Colon Carcinoma Metastatic in the Brain (tissue), 2 donors: ENCODE measurements around a stretch of chr5.

- PRO-cap, 2 experiments: no peak in any of the 2 experiments
Observed at GRCh38 chr5:16411612-16412298, 53.8 kb downstream of the ZNF622 start.

GRCh38 chr5:16492287-16493289, 27.0 kb upstream of the ZNF622 start:
- PRO-cap, 2 experiments: no peak in any of the 2 experiments

- PRO-cap, 2 experiments: no peak in any of the 2 experiments
Observed at GRCh38 chr5:16589620-16590260, 27.1 kb downstream of the RETREG1 start.

DNA sequence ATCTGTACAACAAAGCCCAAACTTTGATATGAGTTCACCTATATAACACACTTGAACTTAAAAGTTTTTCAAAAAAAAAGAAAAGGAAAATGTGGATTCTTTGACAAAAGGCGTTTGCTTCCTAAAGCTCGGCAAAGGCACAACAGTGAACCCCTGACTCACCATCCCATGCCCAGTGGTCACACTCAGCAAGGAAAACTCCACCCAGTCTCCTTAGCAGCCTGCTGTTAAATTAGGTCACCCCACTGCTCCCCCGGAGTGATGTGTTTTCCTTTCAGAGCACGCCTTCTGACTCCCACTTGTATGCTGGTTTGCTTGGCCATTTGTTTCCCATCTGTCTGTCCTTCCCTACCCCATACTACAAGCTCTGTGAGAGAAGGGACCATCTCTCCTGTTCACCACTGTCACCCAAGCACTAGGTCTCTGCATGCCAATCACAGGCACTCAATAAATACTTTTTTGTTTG, 23.8 kb downstream of the RETREG1 start:
- PRO-cap, 2 experiments: no peak in any of the 2 experiments

DNA sequence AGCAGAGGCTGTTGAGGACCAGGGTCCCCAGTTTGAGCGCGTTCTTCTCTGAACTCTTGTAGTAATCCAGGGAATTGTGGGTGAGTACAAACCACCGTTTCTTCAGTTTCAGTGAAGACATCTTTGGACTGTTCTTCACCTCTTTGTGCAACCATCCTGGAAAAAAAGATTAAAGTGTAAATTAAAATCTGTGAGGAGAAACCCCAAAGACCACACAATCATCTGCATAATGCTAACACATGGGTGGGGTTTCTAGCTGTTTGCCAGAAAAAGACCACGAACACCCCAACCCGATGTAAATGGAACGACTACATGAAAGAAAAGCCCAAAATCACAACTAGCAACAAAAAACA, 64.5 kb upstream of the RETREG1 start:
- PRO-cap, 2 experiments: no peak in any of the 2 experiments

- PRO-cap, 2 experiments: no peak in any of the 2 experiments
Observed at GRCh38 chr5:16704324-16704878, 87.6 kb upstream of the RETREG1 start.

DNA sequence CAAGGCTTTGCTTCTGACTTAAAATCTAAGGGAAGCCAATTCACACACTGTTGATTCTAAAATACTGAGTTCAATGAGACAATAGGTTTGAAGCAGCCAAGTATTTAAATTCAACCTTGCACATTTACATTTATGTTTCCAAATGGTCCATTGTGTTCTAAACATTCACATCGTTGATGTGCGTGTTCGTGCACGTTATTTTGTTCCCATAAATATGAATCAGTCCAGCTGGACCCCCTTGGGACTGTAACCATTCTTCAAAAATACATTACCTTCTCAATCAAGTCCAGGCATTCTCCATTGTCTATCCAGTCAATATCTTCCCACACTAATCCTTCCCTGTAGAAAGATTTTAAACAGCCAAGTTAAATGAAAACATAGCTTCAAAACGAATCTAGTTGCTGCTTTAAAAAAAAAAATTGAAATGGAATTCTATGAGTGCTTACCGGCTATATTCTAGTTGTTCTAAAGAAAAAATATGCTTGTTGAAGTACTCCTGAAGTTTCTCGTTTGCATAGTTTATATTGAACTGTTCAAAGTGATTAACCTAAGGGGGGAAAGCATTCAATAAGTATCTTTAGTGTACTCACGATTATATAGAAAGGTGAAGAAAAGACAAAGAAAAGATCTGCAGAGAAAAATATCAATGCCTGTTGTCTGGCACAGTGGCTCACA, 146.5 kb upstream of the RETREG1 start:
- PRO-cap, 2 experiments: no peak in any of the 2 experiments

DNA sequence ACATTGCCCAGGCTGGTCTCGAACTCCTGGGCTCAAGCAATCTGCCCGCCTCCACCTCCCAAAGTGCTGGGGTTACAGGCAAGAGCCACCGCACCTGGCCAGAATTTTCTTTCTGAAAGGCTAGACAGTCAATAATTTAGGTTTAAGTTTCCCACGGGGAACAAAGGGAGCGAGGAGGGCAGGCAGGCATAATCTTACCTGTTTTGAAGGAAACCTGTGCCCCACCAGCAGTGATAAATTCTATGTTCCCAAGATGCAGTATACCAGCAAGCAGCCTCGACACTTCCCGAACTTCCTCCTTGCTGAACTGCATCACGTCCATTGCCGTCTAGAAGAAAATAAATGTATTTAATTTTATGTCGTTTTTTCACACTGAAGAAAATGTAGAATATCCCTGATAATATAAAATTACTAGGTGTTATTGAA, 152.1 kb upstream of the RETREG1 start:
- PRO-cap, 2 experiments: no peak in any of the 2 experiments

DNA sequence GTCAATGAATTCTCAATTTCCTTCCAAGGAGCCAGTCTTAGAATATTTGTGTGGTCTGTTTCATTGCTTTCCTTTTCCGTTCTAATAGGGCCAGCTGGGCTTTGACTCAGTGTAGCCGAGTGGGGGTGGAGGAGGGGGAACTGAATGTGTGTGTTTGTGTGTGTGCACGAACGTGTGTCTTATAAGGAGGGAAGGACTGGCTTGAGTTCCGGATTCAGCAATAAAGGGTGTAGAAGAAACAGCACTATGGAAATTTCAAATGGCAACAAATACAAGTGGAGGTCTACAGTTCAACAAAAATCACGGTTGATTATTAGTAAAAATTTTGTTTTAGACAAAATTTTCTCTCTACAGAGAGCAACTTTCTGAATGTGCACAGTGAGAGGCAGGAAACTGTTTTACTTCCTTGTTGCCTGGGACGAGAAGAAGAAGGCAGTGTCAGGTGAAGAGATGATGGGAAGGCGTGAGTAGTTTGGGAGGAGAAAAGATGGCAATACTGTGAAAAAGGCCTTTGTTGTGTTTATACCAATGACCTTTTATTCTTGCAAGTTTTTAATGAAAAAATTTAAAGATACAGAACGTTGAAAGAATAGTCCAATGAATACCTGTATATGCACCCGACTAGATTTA, 100.3 kb downstream of the BASP1 start:
- PRO-cap, 2 experiments: no peak in any of the 2 experiments

GRCh38 chr5:18745454-18746638, 1090.2 kb upstream of the H3Y1 start:
- PRO-cap, 2 experiments: no peak in any of the 2 experiments

DNA sequence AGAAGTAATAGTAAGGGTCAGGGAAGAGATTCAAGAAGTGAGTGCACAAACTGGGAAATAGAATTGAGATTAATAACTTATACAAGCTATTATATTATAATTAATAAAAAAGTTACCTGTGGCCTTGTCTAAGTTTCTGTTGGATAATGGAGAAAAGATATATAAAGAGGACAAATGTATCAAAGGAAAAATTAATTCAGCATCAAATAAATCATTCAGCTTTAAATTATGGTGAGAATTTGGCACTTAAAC, 321.3 kb downstream of the CDH18 start:
- PRO-cap, 2 experiments: peak in 1 of 2 experiments; most common plus-strand start position 108 of the sequence (in 1)

DNA sequence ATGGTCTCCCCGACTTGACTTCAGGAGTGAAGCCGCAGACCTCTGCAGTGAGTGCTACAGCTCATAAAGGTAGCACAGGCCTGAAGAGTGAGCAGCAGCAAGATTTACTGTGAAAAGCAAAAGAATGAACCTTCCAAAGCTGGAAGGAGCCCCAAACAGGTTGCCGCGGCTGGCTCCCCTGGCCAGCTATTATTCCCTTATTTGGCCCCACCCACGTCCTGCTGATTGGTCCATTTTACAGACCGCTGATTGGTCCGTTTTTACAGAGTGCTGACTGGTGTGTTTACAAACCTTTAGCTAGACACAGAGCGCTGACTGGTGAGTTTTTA, 624.9 kb upstream of the CDH18 start:
- PRO-cap, 2 experiments: no peak in any of the 2 experiments

- PRO-cap, 2 experiments: no peak in any of the 2 experiments
Observed at GRCh38 chr5:22212606-22213006, 640.5 kb downstream of the CDH12 start.

GRCh38 chr5:22714058-22714328, 139.2 kb downstream of the CDH12 start:
- PRO-cap, 2 experiments: no peak in any of the 2 experiments

DNA sequence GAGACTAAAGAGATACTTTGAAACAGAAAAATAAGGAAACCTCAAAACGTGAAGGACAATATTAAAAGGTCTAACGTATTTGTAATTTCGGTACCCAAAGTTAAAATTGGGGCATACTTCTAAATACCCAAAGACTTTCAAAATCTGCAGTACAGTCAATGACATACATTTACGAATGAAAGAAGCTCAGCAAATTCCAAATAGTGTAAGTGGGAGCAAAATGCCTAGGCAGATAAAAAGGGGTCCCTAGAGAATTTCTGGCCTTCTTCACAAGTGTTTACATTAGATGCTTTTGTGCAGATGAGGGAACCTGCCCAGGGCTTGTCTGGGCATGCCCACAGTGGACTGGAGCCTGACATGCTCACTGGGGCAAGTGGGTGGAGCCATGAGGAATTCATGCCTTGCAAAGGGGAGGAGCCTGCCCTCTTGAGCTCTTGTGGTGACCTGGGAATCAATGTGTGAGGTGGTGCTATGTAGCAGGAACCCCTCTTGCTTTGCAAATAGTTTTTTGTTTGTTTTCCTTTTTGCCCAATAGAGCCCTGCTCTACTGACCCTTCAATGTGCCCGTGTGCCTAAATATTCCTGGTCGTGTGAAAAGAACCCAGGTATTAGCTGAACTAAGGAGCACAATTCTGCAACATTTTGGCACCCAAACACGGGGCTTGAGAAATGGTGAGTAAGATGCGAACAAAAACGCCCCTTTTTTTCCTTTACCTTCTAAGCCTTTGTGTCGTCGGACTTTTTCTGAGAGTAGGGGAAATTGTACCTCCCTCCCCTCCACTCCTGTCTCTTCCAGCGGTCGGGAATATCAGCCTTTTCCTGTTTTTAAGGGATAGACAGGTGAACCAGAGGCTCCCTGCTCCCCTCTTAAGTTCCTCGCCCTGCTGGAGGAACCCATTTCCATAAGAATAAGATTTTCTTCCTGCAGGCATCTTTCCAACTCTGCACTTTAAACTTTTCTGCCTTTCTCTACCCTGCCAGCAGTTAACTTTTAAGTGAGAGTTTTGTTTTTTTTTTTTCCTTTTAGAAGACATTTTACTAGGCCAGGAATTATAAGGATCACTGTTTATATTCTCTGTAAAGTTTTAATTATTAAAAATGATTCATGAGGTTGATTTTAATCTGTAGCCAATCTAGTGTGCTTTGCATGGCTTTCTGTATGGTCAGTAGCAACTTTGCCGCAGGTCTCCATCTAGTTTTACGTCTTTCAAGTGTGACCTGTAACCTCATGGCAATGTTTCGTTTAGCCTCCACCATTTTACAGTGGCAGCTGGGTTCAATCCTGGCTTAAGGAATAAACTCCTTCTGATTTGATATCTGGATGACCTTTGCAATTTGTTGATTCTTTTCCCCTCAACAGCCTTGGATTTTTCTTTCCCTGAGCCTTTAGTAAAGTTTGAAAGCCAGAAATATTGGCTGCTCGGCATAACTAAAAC, 434.0 kb upstream of the CDH9 start:
- PRO-cap, 2 experiments: peak in 1 of 2 experiments; most common plus-strand start position 450 of the sequence (in 1)

DNA sequence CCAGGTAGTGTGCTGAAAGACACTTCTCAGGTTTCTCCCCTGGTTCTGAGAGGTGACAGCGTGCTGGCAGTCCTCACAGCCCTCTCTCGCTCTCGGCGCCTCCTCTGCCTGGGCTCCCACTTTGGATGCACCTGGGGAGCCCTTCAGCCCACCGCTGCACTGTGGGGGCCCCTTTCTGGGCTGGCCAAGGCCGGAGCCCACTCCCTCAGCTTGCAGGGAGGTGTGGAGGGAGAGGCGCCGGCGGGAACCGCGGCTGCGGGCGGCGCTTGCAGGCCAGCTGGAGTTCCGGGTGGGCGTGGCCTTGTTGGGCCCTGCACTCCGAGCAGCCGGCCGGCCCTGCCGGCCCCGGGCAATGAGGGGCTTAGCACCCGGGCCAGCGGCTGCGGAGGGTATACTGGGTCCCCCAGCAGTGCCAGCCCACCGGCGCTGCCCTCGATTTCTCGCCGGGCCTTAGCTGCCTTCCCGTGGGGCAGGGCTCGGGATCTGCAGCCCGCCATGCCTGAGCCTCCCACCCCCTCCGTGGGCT, 704.9 kb upstream of the CDH9 start:
- PRO-cap, 2 experiments: no peak in any of the 2 experiments

DNA sequence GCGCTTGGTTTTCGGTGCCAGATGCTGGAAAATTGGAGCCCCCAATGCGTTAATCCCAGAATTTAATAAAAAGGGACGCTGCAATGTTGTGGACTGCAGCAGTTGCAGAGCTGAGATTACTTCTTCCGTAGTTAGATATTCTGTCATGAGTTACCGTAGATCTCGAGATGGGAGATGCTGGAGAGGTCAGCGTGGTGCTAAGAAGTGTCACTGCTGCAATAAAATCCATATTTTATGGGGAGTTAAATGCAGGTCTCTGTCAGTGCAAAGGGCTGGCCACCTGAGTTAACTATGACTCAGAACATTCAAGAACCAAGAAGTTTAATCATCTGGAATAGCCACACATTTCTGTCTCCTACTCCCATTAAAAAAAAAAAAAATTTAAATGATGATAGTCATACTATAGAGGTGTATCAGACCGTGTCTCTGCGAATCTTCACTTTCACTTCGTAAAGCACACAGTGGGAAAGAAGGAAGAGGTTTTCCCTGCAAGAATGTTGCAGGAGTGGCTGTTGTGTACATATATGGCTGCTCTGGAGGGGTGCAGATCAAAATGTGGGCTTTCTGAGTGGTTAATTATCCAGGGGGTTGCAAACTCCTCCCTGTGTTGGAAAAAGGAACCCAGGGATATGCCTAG, 1.4 kb downstream of the CDH6 start:
- PRO-cap, 2 experiments: no peak in any of the 2 experiments

- PRO-cap, 2 experiments: no peak in any of the 2 experiments
Observed at GRCh38 chr5:31663408-31663828, 24.5 kb downstream of the PDZD2 start.

DNA sequence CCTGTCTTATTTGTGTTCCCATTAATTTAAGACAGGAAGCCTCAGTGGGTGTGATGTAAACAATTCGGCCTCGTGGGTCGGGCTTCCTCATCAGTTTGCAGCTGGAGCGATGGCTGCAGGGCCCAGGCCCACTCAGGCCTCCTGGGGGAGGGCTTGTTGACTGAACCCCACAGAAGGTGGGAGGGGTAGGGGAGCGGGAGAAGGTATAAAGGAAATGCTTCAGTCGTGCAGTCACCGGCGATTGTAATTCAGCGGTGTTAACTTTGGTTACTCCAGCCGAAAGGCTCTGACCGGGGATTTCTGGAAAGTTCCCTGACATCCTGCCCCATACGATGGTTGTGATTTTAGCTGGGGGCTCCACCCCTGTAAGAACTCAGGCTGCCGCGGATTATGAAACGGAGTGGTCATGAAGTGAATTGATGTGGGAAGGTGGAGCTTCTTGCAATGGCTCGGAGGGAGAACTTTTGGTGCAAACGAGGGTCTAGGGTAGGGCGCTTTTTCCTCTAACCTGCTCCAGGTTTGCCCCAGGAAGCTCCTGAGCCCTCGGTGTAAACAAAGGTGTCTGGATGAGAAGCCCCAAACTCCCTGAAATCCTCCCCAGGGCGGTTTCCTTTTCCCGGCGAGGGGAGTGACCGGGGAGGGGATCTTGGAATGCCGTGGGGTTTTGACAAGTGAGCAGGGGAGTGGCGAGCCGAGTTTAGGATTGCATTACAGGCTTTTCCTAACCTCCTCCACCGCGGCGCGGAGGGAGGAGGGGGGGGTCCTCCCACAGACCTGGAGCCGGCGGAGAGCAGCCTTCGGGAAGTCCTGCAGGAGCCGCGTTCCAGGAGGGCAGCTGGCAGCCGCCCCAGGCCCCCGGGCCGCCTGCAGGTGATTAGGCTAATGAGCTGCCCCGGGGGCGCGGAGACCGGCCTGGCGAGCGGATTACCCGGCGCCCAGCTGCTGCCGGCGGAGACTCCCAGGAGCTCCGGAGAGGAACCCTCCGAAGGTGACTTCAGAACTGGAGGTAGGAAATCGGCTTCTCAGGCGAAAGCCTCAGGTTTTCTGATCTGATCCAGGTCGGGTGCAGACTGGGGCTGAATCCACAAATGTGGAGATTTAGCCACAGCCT, 215.6 kb downstream of the PDZD2 start:
- PRO-cap, 2 experiments: no peak in any of the 2 experiments

DNA sequence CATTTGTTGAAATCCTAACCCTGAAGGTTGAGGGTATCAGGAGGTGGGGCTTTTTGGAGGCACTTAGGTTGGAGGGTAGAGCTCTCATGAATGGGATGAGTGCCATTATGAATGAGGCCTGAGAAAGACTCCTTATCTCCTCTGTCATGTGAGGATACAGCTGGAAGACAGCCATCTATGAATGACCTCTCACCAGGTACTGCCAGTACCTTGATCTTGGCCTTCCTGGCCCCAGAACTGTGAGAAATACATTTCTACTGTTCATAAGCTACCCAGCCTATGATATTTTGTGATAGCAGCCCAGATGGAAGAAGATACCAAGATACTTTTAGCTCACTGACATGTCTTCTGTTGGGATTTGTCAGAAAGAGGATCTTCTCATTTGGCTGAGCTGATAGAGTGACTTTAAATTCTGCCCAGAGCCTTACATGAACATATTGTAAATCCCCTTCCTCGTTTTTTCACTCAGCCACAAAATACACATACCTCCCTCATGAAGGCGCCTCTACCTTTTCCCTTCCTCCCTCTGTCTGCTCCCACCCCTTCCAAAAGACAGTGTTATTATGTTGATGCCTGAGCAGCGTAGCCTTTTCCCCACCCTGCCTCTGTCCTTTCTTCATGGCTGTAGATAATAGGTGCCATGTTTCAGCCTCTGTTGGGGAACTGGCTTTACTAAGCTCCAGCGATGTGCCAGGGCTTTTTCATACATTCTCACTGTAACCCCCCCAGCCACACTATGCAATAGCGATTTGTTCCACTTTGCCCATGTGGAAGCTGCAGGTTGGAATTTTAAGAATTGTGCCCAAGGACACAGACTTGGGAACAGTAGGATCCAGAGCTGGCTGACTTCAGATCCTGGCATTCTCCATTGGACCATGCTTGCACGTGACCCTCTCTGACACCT, 256.6 kb downstream of the PDZD2 start:
- PRO-cap, 2 experiments: no peak in any of the 2 experiments